Measurements from ENCODE around the genes MOSMO, VWA3A and COG7.

DNA sequence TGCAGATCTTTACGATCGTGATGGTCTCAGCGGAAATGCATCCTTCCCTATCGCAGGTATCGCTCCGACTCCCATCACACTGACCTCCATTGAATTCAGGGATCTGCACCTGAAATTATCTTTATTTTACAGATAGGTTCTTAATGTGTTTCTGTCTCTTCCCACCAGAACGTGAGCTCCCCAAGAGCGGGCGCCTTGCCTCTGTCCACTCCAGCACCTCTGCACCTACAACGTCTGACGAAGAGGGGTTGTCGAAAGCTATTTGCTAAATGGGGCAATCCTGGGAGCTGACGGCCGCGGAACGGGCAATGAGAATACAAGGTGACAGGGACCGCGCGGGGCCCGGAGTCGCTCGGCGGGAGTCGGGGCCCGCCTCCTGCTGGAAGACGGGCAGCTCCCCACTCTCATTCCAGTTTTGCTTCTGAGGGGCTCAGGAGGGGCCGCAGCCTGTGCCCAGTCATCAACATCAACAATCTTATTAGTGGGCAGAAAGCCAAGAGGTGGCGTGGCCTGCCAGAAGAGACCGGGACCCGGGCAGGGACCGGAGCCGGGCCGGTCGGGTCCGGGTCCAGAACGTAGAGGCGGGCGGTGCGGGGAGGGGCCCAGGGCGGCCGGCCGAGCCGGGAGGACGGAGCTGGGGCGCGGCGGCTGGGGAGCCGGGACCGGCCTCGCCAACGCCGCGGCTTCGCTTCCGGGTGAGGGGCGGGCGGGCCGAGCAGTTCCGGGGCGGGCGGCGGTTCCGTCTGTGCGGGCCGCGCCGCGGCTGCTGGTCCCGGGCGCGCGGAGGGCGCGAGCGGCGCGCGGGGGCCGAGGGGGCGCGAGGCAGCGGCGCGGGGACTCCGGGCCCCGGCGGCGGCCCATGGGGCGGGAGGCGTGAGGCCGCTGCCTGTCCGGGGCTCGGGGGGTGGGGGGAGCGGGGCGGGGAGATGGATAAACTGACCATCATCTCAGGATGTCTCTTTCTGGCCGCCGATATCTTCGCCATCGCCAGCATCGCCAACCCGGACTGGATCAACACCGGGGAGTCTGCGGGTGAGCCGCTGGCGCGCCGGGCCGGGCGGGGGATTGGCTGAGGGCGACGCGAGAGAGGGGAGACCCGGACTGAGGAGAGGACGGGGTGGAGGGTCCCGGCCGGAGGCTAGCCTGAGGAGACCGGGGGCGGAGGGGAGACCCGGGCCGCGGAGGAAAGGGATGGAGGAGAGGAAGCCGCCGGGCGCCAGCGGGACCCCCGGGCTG is at the start of gene MOSMO:
Gene MOSMO, plus strand, starts transcription at position 736 of the 1,236 bp plus-strand sequence.
- PRO-cap: bidirectional peak, plus-strand start at position 407 of the sequence, minus-strand start at position 318 of the sequence; bidirectional peak, plus-strand start at position 718 of the sequence, minus-strand start at position 691 of the sequence; unidirectional peak, minus-strand start at position 1,008 of the sequence

DNA sequence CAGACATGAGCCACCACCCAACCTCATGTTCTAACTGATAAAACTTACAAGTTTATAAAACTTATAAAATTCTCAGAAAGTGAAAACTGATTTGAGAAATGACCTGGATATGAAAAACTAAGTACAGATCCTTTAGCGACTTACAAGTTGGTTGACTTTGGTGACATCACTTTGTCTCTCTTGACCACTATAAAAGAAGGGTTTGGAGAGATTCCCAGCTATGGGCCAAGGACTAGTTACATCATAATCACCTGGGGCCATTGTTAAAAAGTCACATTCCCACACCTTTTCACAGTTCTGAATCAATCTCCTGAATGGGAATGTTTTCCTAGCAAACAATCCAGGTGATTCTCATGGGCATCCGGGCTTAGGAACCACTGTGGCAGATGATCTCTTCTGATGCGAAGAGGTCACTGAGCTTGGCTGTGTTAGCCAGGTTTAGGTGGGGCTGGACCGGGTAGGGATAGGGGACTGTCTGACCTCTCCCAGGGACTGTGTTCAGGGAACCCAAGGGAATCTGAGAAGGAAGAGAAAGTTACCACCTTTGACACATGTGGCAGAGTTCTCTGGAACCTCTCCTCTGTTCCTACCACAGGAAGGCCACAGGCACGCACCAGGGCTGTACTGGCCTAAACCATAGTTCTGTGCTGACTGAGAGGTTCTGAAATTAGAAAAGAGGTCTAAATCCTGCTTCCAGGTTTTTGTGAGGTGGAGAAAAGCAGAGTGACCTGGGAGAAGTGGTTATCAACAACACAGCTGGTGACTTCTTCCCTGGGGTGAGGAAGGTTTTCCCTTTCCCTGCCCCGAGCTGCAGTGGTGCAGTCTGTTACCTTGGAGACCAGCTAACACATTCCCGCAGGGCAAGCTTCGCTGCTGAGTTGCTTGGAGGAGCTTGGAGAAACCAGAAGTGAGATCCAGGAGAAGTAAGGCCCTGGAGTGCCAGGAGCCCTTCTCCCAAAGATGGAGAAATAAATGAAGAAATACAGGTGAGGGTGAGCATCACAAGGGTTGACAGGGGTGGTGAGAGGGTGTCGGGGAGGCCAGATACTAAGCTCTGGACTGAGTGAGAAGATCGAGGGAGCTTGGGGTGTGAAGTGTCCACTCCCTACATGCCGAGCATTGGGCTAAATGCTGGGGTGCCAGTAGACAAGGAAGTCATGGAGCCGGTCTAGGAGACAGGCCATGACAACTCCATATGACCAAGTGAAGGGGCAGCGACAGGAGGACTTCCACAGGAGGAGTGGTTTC is at the start of gene VWA3A:
Gene VWA3A, plus strand, starts transcription at position 876 of the 1,248 bp plus-strand sequence.
- PRO-cap: unidirectional peak, plus-strand start at position 876 of the sequence

- PRO-cap: no peak
These were observed 17.5 kb upstream of the EEF2K start for GRCh38 chr16:22188551-22189007.

- PRO-cap: no peak
These were observed 11.4 kb upstream of the EEF2K start for GRCh38 chr16:22194688-22195111.

GRCh38 chr16:22232351-22232982 is 26.4 kb downstream of the EEF2K start:
- PRO-cap: no peak

GRCh38 chr16:22357103-22357571 is 17.3 kb downstream of the CDR2 start:
- PRO-cap: no peak

DNA sequence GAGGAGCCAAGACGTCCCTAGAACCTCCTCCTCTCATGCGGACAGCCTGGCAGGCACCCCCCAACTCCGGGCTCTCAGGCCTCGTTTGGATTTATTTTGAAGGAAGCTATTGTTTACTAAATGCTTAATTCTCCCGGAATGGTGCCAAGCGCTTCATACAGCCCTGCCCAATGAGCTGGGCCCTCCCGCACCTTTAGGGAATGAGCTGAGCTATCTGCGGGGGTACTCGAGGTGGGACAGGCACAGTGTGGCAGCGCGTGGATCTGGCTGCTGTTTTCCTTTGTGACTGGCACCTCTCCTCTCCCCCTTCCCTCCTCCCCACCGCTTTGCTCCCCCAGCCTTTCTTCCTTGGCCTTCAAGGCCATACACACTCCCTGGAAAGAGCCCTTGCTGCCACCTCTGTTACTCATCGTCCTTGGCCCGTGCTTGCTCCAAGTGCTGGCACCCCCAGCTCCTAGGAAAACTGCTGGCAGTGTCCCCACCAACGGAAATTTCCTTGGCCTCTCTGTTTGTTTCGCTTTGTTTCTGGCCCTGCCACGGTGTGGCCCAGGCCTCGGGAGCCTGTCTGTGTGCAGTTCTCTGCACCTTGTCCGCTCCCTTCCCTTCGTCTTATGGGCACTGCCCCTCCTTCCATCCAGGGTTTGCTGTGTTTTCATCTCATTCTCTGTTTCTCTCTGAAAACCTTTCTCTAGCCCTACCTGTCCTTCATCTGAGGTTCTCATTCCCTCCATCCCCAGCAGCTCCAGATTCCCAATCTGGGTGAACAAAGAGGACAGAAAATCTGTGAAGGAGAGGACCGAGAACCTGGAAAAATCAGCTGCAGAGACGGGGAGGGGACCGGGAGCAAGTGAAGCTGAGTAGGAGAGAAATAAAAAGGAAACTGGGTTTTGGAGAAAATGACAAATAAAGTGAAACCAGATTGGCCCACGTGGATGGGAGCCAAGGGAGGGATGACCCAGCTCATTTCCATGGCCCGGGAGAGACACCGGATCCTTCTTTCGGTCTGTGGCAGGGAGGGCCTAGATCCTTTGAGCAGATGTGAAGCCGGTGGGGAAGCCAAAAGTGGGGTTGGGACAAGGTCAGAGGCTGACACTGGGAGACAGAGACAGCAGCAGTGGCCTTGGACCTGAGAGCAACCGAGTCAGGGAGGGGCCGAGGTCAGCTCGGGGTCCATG is 50.2 kb upstream of the CDR2 start:
- PRO-cap: no peak

- PRO-cap: bidirectional peak, plus-strand start at chr16:22437028, minus-strand start at chr16:22436949; bidirectional peak, plus-strand start at chr16:22437583, minus-strand start at chr16:22437460; unidirectional peak, minus-strand start at chr16:22437592
These were observed 62.7 kb upstream of the CDR2 start for GRCh38 chr16:22436795-22437774.

GRCh38 chr16:22437775-22438246 is 63.4 kb upstream of the CDR2 start:
- PRO-cap: unidirectional peak, minus-strand start at chr16:22437841; unidirectional peak, minus-strand start at chr16:22437899

GRCh38 chr16:23104566-23104955 is 44.7 kb downstream of the USP31 start:
- PRO-cap: no peak

DNA sequence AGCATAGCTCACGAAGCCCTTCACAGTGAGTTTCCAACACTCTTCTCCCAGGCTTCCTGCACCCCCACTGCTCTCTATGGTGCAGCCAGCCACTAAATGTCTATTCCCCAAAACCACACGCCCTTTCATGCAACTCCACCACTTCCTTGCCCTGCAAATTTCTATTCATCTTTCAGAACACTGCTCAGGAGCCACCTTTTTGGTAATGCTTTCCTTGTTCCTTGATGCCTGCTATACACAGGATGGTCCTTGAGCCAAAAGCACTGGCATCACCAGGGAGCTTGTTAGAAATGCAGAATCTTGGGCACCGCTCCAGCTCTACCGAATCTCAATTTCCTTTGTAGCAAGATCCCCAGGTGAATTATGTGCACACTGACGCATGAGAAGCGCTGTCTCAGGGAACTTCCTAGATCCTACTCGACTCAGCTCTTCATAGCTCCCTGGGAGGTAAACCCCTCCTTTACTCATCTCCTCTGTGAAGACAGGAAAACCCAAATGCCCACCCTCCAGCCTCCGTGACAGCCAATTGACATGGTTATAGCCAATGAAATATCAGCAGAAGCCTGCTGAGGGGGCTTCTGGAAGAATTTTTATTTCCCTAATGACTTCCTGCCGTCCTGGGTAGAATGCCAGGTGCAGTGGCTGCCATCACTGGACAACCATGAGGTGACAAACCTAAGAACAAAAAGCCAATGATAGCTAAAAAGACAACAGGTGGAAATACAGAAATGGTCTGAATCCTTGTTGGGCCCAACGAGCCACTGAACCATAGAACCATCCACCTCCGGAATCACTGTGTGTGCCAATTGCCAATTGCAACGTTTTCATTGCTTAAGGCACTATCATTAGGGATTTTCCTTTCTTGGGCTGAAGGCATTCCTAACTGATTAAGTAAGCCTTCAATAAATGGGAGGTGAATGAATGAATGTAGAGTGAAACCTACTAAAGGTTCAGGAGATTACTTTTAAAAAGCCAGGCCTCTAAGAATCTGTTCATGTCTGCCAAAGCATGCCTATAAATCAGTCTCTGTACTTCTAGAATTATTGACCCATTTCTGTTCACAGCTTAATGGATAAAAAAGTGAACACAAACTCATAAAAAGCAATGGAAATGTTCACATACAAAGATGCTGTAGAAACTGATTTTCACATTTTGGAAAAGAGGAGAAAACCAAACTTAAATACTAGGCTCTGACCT is 3.9 kb downstream of the USP31 start:
- PRO-cap: unidirectional peak, minus-strand start at position 797 of the sequence

DNA sequence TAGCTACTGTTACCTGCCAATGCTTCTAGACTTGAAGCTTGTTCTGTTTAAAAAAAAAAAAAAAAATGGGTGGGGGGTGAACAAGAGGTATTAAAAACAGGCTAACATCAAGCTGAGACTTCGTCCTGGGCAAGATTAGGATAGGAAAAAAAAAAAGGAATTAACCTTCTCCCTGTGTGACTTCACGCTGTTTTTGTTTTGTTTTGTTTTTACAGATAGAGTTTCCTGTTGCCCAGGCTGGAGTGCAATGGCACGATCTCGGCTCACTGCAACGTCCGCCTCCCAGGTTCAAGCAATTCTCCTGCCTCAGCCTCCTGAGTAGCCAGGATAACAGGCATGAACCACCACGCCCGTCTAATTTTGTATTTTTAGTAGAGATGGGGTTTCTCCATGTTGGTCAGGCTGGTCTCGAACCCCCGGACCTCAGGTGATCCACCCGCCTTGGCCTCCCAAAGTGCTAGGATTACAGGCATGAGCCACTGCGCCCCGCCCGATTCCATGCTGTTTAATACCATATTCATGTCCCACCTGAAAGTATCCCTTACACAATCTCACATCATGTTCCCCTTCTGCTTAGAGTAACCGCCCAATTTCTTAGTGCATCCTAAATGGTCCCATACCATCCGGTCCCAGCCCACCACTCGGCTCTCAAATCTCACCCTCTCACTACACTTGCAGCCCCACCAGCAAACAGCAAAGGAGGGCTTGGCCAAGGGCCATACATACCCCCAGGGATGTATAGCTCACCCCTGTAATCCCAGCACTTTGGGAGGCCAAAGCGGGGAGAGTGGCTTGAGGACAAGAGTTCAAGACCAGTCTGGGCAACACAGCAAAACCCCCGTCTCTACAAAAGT is 2.1 kb downstream of the USP31 start:
- PRO-cap: no peak

DNA sequence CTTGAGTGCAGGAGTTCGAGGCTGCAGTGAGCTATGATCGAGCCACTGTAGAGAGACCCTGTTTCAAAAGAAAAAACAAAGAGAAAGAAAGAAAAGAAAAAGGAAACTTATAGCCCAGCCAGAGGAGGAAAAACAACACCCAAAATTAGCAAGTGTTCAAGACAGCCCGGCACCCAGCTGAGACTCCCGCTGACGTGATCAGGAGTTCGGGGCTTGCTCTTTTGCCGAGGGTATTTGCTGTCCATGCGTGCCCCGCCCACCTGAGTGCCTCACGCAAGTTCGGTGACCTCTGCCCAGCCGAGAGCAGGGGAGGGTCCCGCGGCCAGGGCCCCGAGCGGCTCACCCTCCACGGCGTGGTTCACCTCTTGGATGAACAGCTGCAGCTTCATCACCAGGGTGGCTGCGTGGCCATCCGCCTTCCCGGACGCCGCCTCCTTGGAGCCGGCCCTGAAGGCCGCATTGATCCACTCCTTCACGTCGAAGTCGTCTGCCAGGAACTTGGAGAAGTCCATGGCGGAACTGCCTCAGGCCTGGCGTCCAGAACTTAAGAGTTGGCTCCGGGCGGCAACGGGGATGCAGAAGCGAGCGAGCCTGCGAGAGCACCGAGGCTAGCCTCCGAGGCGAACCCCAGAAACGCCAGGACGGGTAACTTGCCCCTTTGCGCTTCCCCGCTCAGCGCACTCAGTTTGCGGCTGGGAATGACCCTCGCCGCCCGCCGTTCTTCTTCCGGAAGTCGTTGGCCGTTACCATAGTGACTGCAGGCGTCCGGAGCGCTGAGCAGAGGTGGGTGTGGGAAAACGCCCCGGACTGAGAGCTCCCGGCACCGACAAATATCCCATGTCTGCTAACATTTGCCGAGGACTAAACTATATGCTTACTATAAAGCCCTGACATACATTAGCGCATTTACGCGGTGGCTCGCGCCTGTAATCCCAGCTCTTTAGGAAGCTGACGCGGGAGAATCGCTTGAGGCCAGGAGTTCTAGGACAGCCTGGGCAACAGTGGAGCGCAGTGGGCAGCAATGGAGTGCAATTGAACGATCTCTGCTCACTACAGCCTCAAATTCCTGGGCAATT is at the start of gene COG7:
Gene COG7, minus strand, starts transcription at position 707 of the 1,076 bp plus-strand sequence.
- PRO-cap: bidirectional peak, plus-strand start at position 300 of the sequence, minus-strand start at position 83 of the sequence; bidirectional peak, plus-strand start at position 760 of the sequence, minus-strand start at position 688 of the sequence

- PRO-cap: no peak
These were observed 25.5 kb upstream of the COG7 start for GRCh38 chr16:23478323-23479135.

- PRO-cap: bidirectional peak, plus-strand start at chr16:23557946, minus-strand start at chr16:23557996; bidirectional peak, plus-strand start at chr16:23558147, minus-strand start at chr16:23558187; unidirectional peak, minus-strand start at chr16:23558275
These were observed 416 bp downstream of the UBFD1 start for GRCh38 chr16:23557912-23558373.

- PRO-cap: no peak
These were observed 3.3 kb downstream of the CHP2 start for GRCh38 chr16:23758221-23758432.

DNA sequence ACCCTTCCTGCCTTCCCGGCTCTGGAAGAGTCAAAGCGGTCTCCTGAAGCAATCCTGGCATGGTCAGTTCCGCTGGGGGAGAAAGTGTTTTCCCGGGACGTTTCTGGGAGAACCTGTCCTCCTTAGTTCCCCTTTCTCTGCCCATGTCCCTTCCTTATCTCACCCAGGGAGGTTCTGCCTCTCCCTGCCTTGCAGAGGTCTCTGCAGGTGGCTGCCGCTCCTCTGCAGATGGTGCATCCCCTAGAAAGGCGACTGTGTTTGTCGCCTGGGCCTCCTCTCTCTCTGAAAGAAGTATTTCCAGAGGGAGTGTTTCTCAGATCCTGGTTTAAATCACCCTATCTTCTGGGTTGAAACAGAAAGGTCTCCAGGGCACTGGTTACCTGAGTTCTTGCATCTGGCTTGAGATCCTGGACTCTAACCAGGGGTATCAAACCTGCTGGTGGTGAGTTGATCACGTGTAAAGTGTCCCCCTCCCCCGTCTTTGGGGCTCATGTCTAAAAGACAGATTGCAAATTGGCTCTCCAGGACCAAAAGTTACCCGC is 1.9 kb downstream of the PRKCB start:
- PRO-cap: no peak

GRCh38 chr16:23873035-23873985 is 37.5 kb downstream of the PRKCB start:
- PRO-cap: no peak

- PRO-cap: no peak
These were observed 37.1 kb upstream of the CACNG3 start for GRCh38 chr16:24218826-24219660.

- PRO-cap: no peak
These were observed 1.9 kb upstream of the RBBP6 start for GRCh38 chr16:24537333-24538054.

All from H9 (cell line).